Vein endothelial cell (primary cell): ENCODE measurements around a stretch of chr13.

DNA sequence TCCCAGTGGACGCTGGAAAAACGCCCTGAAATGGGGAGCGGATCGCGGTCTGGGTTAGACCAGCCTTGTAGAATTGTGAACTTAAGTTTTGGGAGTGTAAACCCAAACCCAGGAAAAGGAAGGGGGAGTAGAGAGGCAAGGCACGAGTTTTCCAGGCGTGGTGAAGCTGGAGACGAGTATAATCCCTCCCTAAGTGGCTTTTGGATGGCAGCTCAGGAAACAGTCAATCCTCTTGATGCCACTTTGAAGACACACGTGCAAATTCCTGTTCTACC lies 1.9 kb downstream of the HS6ST3 start:
- CAGE, long polyA plus RNA = no peak

- CAGE, long polyA plus RNA = no peak
Observed at GRCh38 chr13:96948107-96948558, 46.1 kb downstream of the OXGR1 start.

DNA sequence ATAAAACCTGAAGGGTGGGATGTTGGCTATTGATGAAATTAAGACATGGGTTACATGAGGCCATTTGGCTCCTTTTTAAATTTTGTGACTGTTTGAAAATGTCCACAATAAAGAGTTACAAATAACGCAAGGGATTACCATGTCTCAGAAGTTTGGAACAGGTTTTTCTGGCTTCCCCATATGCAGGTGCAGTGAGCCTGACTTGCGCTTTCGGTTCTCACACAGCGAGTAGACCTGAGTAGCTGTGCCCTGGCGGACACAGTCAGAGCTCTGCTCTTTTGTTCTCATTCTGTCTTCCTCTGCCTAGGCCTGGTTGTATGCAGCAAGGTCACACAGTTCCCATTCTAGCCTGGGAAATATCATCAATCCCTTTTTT lies 10.4 kb downstream of the OXGR1 start:
- CAGE, long polyA plus RNA = no peak

GRCh38 chr13:97113297-97114222 lies 108.6 kb upstream of the MBNL2 start:
- CAGE, long polyA plus RNA = no peak

DNA sequence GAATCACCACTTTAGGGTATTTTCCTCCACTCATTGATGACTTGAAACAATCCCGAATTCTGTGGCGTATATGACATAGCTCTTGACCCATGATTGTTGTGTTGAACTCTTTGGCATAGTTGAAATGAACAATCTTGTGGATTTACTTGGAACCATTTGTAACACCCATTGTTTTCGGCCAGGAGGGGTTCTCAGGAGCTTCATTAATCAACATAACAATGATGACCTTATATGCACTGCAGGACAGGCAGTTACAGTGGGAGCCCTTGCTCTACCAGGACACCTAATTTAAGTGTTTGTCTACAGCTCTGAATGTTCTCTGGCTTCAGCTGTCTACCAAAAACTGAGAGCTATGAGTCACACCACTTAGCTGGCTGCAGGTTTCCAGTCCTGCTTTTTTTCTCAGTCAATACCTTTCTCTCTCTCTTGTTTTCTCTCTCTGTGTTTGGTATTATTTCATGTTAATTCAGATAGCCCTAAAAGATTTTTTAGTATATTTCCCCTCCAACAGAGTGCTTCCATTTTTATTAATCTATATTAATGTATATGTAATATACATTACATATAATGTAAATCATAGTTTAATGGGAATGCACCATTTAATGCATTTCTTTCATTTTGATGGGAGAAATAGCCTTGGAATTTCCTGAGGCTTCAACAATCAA lies 105.4 kb upstream of the MBNL2 start:
- CAGE, long polyA plus RNA = no peak

DNA sequence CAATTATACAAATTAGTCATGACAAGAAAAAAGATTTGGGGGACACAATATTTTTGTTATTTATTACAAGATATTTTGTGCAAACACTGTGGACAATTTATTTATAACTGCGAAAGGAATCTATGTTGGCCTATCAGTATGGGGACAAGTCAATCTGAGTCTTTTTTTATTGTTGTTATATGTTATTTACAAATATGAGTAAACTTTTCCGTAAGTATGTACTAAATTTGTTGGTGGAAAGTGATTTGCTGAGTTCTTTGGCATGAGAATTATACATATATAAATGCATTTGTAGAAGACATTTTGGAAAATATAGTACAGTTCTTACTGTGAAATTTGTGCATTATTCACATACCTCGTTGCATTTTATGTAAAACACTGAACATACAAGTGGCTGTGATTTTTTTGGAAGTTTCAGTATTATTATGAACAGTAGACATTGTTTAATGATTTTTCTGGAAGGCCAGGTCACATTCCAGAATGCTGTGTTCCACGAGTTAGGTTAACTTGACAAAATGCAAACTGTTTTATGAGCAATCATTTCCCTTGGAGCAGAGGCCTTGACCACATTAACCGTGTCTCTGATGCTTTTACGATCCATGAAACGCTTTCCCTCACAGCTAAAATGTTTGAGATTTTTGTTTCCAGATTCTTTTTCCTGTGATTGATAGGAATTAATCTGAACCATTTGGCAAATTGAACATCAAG lies 57.6 kb downstream of the MBNL2 start:
- CAGE, long polyA plus RNA = no peak

GRCh38 chr13:98142069-98142350 lies 884 bp upstream of the FARP1 start:
- CAGE, long polyA plus RNA = no peak

DNA sequence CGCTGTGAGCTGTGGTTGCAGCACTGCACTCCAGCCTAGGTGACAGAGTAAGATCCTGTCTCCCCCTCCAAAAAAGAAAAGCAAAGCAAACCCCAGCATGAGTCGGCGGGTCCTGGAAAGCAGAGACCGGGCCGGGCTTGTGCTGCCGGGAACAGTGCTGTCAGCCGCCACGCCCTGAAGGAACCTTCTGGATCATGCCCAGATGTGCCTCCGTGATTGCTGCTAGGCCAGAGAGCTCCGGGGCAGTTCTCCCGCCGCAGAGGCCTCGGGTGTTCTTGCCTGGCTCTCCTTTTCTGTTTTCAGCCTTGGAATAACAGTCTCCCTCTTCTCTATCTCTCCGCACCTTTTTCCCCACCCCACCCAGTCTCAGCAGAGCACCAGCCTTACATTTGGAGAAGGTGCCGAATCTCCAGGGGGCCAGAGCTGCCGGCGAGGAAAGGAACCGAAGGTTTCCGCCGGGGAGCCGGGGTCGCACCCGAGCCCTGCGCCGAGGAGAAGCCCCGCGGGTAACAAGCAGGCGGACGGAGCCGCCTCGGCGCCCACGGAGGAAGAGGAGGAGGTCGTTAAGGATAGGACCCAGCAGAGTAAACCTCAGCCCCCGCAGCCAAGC lies 181.9 kb downstream of the STK24 start:
- CAGE, long polyA plus RNA = no peak

- CAGE, long polyA plus RNA = no peak
Observed at GRCh38 chr13:98427588-98428843, 148.9 kb downstream of the STK24 start.

GRCh38 chr13:98430897-98431573 lies 145.9 kb downstream of the STK24 start:
- CAGE, long polyA plus RNA = no peak

DNA sequence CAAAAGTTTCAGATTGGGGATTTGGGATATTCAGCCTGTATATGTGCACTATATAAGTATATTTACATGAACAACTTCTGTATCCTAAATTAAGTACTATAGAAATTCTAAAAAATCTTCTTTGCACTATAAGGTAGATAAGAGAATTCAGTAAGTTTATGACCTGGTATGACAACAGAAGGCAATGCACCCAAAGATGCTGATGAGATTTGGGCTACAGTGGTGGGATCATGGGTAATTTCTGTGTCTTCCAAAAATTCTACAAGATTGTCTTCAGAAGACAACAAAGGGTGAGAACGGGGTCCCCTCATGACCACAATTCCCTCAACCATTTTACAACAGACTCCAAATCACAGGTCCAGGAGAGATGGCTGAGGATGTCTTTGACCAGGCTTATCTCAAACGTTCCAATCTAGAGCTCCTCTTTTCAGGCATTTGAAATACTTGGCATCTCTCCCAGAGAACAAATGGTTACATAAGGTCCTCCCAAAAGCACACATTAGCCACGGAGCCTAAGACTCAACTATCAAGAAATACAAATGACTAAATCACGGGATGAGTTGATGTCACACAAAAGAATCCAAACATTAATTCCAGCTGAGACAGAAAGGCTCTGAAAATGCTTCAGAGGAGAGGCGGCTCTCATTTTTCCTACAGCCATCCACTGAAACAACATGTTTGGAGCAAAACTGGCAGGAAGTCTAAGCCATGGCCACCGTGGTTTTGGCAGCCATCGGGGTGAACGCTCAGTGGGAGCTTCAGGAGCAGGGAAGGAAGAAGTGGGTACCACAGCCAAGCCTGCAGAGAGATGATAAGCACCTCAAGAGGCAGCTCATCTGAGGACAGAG lies 122.7 kb downstream of the STK24 start:
- CAGE, long polyA plus RNA = no peak

DNA sequence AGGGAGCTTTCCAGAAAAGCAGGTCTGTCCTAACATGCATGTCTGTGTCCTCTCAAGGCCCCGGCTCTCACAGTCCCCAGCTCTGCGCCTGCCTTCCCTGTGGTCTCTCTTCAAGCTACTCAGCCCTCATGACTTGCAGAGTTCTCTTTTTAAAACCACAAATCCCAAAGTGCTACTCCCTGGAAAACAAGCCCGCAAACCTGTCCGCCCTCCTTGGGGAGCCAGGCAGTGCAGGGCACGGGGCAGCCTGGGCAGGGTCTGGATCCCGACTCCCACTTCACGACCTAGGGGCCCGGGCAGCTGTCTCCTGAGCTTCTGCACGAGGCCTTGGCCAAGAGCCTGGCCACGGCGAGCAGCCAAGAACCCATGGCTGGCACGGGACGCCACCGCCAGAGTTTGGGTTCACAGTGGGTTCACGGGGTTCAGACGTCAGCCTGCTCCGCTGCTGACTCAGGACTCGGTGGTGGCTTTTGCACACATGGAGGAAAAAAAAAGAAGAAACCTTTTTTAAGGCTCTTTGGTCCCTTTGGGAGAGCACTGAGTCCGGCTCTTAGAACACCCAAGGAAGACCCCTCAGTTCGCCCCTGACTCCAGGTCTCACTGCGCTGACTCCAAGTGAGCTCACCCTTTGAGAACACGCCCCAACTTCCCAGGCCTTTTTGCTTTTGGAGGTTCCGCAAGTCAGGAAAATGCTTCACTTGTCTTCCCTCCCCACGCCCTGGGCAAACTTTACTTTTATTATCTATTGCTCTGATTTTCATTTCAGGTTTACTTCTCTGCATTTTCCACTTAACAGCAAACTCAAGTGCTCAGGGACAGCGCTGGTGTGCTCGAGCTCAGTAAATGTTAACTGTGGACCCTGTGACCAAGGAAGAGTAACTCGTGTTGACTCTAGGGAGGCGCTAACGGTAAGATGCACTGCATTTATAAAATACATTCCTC lies 93.7 kb downstream of the STK24 start:
- CAGE, long polyA plus RNA = no peak

GRCh38 chr13:98484348-98485395 lies 92.2 kb downstream of the STK24 start:
- CAGE, long polyA plus RNA = no peak

DNA sequence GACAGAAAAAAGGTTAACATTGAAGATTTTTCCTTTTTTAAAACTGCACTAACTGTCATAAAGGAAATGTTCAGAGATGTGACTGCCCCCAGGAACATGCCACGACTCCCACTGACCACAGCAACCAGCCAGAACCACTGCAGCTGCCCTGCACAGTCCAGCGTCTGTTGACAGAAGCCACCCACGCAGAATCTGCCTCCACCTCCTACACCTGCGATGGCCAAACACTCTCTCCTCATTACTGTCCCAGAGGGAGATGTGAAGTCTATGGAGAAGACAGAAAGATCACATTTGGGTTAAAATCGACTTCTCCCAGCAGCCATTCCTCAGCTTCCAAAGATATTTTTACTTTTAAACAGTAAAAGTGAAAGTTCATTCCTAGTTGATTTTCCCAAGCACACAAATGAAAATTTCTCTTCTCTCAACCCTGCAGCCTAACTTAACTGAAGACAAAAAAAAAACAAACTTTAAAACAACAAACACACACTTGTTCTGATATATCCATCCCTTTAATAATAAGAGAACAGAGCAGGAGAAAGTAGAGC lies 73.1 kb downstream of the STK24 start:
- CAGE, long polyA plus RNA = no peak

GRCh38 chr13:98509621-98510113 lies 67.2 kb downstream of the STK24 start:
- CAGE, long polyA plus RNA = no peak

GRCh38 chr13:98521534-98522543 lies 55.1 kb downstream of the STK24 start:
- CAGE, long polyA plus RNA = no peak

DNA sequence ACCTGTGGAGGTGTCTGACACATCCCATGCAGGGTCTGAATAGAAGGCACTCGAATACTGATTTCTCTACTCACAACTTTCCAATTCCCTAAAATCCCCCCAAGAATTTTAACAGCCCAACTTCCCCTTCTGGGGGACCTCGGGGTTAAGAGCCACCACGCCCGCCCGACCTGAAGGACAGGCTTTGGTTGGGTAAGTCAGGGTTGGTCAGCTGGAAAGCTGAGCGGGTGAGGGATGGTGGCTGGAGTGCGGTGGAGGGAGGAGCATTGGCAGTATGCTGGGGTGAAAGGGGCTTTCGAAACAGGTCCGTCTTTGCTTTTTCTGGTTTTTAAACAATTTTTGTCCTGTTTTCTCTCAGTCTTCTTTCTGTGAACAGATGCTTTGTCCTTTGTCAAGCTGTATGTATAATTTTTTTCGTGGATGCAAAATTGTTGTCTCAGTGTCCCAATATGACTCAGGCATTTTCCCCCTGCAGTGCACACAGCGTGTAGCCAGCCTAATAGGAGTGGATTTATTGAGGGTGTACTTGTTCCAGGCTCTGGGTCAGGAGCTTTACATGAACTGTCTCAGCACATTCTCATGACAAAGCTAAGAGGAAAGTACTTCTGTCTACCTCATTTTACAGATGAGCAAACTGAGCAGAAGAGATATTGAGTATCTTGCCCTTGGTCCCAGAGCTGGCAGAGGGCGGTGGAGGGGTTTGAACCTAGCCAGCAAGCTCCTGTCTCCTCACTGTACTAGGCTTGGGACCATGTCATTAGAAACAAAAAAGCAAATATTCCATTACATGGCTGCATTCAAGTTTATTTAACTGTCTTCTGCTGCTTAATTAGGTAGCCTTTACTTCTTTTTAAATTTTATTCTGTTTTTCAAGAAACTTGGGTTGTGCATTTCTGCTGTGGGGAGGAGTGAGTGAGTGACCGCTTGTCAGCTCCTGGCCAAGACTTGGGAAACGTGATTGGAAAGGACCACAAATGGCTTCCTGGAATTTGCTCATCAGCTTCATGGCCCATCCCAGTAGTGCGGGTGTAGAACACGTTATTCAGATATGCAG lies 50.8 kb downstream of the STK24 start:
- CAGE, long polyA plus RNA = no peak

- CAGE, long polyA plus RNA = no peak
Observed at GRCh38 chr13:98542091-98542815, 34.7 kb downstream of the STK24 start.

DNA sequence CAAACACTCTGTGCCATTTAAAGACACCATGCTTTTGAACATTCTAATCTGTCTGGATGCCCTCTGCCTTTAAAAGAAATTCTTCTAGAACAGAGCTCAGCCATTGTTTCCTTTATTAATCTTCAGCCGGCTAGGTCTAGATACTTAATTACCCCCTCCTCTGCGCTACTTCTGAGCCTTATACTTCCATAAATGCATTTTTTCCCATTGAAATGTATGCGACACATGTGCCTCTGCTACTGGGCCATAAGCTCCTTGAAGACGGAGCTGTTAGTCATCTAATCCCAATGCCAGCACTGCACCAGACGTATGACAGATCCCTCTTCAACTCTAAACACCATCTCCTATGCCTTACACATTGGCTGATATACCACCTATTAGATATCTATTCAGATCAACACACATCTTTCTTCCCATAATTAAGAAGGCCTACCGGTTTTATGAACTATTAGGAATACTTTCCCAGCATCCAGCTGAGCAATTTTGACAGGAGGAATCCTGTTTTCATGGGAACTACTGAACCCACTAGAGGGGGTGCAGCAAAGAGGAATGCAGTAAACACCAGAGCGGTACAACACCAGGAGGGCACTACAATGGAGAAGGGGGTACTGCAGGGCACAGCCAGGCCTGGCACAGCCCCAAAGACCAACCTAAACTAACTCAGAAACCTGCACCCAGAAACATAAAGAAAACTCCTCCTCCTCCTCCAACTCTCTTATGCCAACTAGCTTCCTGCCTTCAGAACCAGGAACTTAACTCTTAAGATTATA lies 18.9 kb downstream of the STK24 start:
- CAGE, long polyA plus RNA = no peak

DNA sequence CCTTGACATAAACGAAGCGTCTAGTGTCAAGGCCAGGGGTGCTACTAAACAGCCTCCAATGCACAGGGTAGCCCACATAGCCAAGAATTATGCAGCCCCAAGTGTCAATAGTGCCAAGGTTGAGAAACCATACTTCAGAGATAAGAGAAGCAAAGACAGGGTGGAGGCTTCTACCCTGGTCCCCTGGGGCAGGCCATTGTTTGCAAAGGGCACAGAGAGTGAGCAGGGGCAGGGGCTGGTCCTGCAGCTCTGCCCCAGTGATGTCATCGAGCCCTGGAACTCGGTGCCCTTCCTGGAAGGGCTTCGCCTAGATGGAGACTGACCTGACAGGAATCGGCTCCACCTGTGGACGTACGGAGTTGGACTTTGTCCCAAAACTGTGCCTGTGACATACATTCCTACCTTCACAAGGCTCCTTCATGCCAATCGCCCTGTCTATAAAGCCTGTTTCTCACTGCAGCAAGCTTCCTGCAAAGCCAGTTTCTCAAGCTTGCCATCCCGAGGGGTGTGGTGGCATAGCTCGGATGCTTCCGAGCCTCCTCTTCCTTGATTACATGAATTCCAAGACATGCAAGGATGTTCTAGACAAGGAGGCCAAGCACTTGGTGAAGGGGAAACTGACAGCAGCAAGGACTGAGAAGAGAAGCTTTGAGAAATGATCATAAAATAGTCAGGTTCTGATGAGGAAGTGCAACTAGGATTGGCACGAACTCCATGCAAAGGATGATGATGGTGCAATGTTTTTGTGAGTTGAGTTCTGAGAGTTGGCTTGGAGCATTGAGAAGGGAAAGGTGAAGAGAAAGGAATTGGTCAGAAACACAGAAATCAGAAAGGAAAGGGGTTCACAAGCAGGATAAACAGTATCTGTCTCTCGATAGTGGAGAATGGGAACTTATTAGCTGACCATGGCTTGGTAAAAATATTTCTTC lies 73.6 kb upstream of the STK24 start:
- CAGE, long polyA plus RNA = no peak